Myometrial cell (primary cell): ENCODE measurements around a stretch of chr9.

- RAMPAGE, long total RNA: no peak
Observed at GRCh38 chr9:137733804-137734603, 115.2 kb downstream of the EHMT1 start.

GRCh38 chr9:137757117-137757554 is 120.4 kb upstream of the CACNA1B start:
- RAMPAGE, long total RNA: no peak

DNA sequence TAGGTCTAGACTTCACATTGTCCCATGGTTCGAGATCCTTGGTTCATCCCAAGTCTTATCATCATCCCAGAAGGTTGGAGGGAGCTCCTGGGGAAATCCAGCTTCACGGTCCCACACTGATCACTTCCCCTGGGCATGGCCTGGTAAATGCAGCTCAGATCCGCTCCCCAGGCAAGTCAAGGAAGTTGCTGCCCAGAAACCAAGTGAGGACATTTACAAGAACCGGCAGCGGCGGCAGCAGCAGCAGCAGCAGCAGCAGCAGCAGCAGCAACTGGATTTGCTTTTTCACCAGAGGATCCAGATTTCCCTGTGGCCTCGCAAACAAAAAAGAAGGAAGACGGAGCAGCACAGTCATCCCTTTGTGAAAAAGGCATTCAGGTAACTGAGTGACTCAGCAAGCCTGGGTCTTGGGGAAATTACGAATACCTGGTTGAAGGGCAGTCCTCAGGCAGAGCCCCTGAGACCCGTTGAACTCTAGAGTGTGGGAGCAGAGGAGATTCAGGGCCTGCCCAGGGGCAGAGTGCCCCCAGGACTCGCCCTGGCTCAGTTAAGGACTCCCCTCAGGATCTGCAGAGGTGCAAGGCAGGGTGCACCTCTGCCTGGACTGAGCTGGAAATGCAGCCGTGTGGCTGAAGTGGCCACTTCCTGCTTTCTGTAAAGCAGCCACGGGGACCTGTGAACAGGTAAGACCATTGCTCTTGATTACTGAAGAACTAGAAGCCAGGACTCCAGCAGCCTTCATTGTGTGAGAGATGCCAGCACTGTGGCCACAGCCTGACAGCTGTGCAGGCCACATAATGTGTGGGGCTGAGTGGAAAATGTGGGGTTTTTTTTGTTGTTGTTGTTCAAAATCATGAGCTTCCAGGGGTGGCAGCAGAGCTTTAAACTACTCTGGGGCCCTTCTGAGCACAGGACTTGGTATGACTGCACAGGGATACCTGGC is 339.5 kb downstream of the CACNA1B start:
- RAMPAGE, long total RNA: no peak